Measurements from ENCODE around the genes EIF3B and AMZ1.

DNA sequence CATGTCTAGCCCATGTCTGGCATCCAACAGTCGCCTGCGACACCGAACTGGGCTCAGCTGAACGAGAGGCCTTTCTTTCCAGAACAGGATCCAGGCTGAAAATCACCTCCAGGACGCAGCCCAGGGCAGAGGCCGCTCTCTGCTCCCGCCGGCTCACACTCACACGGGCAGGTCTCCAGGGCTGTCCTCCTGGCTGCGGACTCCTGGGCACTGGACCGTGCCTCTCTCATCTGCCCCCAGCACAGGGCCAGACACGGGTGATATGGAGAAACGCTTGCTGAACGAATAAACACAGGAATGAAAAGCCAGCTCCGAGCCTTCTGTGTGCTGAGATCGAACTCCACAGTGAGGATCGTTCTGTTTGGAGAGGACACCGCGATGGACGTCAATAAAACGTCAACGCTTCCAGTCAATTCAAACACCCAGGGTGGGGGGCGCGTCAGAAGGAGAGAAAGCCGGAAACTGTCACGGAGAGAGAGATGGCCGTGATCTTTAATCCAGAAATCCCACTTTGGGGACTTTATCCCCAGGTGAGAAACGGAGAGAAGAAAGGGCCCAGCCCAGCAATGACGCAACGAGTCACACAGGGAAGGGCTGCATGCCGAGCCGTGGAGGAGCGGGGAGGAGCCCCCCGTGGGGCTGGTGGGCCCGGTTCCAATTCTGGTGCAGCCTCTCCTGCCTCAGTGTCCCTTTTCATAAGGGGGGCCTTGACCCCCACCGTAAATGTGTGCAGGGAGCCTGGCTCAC, 202.6 kb downstream of the ELFN1 start:
- PRO-cap = no peak

DNA sequence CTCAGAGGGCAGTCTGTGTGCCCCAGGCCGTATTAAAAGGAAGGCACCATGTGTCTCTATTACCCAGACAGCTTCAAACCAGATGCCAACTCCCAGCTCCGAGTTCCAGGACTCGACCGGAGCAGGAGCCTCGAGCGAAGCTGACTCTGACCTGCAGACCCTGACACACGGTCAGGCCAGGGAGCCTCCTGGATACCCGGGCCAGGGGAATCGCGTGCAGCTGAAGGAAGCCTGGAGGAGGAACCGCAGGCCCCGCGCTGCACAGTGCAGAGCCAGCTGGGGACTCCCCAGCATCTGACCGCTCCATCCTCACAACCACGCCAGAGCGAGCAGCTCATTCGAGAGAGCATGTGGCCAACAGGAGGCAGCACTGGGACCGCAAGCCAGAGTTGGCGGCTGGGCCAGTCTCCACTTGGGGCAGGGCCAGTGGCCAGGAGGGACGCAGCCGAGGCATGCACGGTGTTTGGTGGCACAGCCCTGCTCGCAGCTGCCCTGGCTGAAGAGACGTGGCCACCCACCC, 213.7 kb downstream of the ELFN1 start:
- PRO-cap = no peak

DNA sequence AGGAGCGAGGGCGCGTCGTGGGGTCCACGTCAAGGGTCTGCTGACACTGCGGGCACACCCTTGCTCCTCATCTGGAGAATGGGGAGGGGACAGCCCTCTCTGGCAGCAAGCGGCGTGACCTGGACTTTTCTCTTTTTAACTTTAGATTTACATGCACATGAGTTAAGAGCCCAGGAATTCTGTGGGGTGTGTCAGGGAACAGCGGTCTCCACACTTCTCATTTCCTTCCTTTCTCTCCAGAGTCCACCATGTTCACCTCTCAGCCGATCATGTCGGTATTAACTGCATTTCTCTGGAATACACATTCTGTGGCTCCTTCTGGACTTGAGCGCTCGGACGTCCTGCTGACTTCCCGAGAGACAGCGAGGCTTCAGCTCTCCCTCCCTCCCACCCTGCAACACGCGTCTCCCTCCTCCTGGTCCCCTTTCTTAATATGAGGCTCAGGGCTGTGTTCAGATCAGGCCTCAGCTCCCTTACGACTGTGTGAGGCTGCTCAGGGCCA, 261.2 kb downstream of the ELFN1 start:
- PRO-cap = no peak

DNA sequence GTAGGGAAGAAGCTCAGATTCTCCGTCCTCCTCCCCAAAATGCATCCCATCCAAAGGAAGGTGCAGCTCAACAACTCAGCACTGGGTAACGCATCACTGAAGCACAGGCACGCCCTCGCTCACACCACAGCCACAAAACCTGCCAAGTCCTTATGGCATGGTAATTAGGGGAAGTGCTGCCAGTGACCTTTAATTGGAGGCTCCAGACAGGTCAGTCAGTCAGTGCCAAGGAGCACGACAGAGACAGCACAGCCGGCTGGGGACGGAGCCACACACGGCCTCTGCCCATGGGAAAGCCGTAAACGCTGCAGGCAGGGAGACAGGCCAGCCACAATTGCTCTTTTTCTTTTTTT, 146.6 kb downstream of the MAD1L1 start:
- PRO-cap = no peak

- PRO-cap = no peak
Measured at GRCh38 chr7:2120206-2120928, 112.4 kb downstream of the MAD1L1 start.

- PRO-cap = no peak
Measured at GRCh38 chr7:2266794-2267303, 24.8 kb downstream of the NUDT1 start.

GRCh38 chr7:2354678-2355761, at the start of gene EIF3B:
Gene EIF3B (plus strand): TSS chr7:2354827.
- PRO-cap = unidirectional peak, plus-strand start at chr7:2354854; unidirectional peak, minus-strand start at chr7:2355594

DNA sequence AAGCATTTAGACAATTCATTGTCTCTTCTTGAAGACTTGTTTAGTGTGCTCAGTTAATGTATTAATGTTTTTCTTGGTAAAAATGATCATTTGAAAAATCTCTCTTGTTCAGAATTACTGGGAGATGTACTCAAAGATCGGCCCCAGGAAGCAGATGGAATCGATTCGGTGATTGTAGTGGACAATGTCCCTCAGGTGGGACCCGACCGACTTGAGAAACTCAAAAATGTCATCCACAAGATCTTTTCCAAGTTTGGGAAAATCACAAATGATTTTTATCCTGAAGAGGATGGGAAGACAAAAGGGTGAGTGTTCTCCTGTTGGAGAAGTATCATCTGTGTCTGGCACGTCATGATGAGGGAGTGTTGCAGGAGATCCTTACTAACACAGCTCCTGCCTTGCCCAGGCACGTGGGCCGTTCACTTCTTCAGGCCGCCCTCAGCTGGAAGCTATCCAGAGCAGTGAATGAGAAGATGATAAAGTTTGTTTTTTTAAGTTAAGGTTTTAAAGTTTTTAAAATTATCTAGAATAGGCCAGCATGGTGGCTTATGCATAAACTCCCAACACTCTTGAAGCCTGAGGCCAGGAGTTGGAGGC, 6.1 kb downstream of the EIF3B start:
- PRO-cap = no peak

DNA sequence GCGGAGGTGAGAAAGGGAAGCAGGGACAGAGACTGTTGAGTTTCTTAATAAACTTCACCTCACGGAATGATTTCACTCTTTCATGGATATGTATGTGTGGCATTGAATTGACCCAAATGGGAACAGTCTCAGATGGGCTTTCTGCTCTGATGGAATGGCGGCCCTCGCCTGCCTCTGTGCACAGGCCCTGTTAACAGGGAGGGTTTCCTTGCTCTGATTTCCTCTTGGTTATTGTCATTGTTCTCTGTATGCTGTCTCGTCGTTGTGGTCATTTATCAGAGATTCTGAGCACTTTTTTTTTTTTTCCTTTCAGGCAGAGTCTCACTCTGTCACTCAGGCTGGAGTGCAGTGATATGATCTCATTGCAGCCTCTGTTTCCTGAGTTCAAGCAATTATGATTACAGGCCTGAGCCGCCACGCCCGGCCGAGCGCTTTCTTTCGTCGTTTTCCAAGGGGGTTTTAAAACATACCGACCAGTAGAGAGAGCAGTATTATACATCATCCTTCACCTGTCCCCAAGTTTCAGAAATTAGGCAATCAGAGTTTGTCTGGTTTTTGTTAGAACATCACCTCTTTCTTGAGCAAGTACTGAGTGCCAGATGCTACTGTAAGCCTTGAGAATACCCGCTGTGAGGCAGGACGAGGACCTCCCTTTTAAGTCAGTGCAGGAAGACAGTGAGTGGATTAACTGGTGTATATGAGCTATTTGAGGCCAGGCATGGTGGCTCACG, 6.4 kb downstream of the CHST12 start:
- PRO-cap = no peak

GRCh38 chr7:2520141-2521062, 828 bp downstream of the LFNG start:
- PRO-cap = no peak

DNA sequence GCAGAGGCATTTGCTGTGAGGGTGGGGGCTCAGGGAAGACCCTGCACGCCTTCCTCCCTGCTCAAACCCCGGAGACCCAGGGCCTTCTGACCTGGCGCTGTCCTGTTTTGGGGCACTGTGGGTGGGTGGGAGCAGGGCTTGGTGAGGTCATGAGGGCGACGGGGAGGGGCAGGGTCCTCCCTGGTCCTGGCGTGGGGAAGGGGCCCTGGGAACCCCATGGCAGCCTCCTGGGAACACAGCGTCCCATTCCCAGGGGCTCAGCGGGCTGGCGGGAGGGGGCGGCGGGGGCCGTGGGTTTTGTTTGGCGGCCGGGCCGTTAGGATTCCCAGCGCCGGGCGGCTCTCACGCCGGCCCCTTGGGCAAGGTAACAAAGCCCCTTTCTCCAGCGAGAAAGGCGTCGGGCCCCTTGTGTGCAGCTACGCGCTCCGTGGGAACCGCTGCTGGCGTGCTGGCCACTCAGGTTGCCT, 1.5 kb downstream of the LFNG start:
- PRO-cap = no peak

DNA sequence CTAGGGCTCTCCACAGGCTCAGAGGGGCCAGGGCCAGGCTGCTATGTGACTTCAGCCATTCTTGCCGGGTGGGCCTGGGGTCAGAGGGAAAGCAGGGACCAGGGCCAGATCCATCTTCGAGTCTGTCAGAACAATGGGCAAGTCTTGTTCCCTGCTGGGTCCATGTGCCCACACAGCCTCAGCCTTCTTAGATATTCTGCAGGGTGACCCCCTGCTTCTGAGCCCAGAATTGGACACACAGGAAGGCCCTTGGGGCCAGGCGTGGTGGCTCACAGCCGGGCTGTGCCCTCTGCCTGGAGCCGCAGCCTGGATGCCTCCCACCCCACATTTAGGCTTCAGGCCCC, 11.4 kb downstream of the LFNG start:
- PRO-cap = no peak

DNA sequence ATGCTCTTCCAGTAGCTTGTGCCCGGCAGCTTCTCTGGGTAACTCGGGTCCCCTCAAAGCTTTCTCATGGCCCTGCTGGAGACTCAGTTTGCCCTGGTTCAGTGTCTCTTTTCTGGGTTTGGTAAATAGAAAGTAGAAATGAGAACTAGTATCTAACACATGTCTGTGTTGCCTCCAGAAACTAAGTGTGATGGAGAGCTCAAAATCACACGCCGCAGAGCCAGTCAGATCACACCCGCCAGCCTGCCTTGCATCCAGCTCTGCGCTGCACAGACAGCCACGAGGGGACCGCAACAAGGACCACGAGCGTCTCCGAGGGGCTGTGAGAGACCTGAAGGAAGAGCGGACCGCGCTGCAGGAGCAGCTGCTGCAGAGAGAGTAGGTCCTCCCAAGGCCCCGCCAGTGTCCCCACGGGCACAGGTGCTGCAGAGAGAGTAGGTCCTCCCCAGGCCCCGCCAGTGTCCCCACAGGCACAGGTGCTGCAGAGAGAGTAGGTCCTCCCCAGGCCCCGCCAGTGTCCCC, 31.0 kb downstream of the IQCE start:
- PRO-cap = no peak

GRCh38 chr7:2629621-2630205, 2.1 kb upstream of the TTYH3 start:
- PRO-cap = no peak

GRCh38 chr7:2662973-2664157, 24.6 kb upstream of the AMZ1 start:
- PRO-cap = no peak

GRCh38 chr7:2687960-2688607, at the start of gene AMZ1:
Gene AMZ1 (plus strand): TSS chr7:2688202.
- PRO-cap = no peak

DNA sequence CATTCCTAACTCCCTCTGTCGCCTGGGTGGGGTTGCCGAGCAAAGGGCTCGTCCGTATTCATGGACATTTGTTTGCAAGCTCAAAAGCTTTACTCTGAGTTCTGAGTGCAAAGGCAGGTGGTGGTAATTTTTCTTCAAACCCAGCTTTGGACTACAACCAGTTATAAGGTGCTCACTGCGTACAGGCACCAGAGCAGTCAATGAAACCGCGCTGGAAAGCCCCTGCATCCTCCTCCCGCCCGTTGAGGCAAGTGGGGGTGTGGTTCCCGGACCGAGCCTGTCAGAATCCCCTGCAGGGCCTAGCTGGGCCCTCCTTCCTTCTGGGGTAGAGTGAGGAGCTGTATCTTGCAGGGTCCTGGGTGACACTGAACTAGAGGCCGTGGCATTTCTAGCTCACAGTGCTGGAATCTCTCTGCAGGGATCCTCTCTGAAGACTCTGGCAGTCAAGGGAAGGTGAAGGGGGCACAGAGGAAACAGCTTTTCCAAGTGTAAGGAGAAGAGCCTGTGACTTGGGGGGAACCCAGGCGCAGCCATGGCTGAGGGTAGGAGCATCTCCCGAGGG, 22.3 kb downstream of the AMZ1 start:
- PRO-cap = no peak

- PRO-cap = no peak
Measured at GRCh38 chr7:2720685-2721453, 32.9 kb downstream of the AMZ1 start.

DNA sequence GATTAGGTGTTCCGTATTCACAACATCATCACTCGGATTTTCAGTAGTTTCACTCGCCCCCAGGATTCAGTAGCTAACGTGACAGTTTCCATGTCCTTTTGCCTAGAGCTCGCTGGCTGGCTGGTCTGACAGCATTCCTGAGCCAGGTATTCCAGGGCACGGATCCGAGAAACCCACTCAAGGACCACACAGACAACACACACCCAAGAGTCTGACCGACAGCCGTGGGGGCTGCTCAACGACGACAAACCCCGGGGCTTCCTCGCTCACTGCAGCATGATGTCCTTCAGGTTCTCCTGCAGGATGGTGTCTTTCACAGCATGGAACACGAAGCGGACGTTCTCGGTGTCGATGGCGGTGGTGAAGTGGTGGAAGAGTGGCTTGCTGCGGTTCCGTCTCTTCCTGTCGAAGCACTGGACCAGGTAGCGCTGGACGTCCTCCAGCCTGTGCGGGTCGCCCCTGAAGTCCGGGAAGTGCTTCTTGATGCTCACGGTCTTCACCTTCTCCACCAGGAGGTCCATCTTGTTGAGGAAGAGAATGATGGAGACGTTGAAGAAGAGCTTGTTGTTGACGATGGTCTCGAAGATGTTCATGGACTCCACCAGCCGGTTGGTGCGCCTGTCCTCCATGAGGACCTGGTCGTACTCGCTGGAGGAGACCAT, 43.0 kb downstream of the AMZ1 start:
- PRO-cap = no peak

- PRO-cap = no peak
Measured at GRCh38 chr7:2733983-2734540, 46.1 kb downstream of the AMZ1 start.

Data from Metastatic Pancreatic Carcinoma in the Ovary (tissue), 1 donor.